ENCODE measurements around a stretch of chr4.

DNA sequence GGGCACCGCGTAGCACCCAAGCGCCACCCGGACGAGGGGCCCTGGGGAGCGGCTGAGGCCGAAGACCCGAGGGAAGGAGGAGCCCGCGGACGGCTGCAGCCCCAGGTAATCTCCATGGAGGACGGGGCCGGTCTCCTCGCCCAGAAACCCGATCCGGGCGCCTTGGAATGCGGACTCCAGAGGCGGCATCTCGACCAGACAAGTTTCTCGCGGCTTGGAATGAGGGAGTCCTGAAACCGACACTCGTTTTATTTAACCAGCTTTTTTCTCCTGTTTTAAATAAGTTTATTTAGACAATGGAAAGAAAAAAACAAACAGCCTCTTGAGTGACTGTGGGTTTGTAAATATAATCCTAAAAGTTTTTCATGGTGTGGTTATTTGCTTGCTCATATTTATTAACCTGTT is 477 bp upstream of the NDST3 start:
- PRO-cap, 6 experiments: no peak in any of the 6 experiments
- RAMPAGE, long total RNA, 2 experiments: no peak in any of the 2 experiments
- RRBS: 4% methylated on average over 6 of the region's 24 CpGs

- PRO-cap, 6 experiments: no peak in any of the 6 experiments
- RAMPAGE, long total RNA, 2 experiments: no peak in any of the 2 experiments
- RRBS: 2% methylated on average over 4 of the region's 64 CpGs
Measured at GRCh38 chr4:118265343-118266283, 87.2 kb downstream of the PRSS12 start.

DNA sequence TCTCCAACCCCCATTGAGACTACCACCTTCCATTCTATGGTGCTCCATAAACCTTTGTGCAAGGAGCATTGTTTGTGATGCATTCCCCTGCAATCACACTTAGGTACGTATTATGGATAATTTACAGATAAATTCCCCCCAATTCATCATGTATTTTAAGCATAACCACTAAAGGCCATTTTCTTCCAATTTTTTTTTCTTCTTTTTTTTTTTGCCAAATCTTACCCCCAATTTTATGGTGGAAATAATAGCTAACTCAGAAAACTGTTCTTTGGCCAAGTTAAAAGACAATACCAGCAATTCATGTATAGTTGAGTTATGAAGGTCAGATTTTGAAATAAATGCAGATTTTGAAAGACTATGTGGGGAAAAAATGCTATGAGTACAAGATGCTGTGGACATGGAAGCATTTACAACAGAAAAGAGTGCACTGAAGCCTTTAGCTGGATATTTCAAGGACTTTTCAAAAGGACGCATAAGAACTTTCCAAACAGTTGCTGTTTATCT is 63.7 kb downstream of the METTL14 start:
- PRO-cap, 6 experiments: no peak in any of the 6 experiments
- RAMPAGE, long total RNA, 2 experiments: no peak in any of the 2 experiments
- RRBS: no CpG with 5 or more reads among the region's 2 CpGs

- PRO-cap, 6 experiments: no peak in any of the 6 experiments
- RAMPAGE, long total RNA, 2 experiments: no peak in any of the 2 experiments
- RRBS: no CpG with 5 or more reads among the region's 5 CpGs
Measured at GRCh38 chr4:118749329-118749899, 64.2 kb downstream of the METTL14 start.

DNA sequence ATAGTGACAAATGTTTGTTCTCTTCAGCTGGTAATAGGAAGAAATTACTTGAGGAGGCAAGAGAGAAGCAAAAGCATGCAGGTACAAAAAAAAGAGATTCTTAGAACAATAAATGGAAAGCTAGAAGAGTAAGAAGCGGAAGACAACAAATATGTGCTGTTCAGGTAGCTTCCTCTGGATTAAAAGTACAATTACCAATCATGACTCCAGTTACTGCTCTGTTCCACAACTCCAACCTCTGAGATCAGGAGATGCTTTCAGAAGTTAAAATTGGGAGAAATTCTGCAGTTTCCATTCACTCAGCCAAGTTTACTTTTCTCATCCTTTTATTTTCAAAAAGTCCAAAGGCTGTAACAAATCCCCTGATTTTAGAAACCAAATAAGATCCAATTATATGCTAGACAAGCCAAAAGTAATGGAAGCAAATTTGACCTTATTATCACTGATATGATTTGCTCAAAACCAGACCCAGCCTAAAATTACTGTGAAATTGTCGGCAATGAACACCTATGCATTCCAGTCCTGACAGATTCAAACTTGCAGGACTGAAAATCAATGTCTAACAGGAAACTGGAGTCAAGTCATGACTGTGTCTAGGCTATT is 65.6 kb downstream of the SEC24D start:
- PRO-cap, 6 experiments: peak in 1 of 6 experiments; most common minus-strand start position 240 of the sequence (in 1)
- RAMPAGE, long total RNA, 2 experiments: no peak in any of the 2 experiments
- RRBS: no CpG with 5 or more reads among the region's 2 CpGs

DNA sequence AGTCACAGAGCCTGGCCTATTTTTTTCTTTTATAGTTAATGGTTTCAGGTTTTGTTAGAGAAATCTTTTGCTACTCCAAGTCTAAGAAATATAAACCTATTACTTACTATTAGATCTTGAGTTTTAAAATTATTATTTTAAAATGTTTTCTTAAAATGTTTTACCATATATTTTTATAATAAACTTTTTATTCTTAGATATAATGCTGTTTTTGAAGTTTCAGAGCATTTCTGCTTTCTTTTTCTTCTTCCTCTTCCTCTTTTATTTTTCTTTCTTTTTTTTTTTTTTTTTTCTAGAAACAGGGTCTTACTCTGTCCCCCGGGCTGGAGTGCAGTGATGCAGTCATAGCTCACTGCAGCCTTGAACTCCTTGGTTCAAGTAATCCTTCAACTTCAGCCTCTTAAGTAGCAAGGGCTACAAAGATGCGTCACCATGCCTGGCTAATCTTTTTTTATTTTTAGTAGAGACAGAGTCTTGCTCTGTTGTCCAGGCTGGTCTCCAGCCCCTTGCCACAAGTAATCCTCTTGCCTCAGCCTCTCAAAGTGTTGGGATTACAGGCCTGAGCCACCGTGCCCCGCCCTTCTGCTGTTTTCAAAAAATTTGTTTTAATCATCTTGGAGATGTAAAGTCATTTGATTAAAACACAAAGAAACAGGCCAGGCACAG is 27.9 kb downstream of the SYNPO2 start:
- PRO-cap, 6 experiments: no peak in any of the 6 experiments
- RAMPAGE, long total RNA, 2 experiments: no peak in any of the 2 experiments
- RRBS: no CpG with 5 or more reads among the region's 4 CpGs

DNA sequence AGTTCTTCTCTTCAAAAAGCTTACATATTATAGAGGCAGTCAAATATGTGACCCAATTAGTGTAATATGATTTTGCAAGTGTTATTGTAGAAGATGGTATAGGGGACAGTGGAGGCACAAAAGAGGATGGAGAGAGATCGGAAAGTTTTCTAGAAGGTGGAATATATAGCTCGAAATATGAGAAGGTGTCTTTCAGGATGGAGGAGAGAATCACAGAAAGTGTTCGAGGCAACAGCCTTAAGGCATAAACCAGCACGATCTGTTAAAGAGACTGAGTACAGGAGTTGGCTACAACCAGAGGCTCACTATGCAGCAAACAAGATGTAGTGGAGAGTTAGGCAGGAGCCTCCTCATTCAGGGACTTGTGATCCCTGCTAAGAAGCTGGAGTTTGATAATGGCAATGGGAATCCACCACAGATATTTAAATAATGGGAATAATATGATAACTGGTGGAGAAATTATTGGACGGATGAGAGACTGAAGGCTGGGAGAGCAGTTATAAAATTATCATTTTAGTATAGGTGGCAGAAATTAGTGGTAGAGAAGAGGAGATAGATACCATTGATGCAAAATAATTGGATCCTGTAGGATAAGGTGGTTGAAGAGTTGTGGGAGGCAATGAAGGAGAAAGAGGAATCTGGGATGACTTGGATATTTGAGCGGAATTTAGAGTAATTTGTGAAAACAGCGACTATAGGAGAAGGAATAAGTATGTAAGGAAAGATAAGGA is 31.0 kb downstream of the SYNPO2 start:
- PRO-cap, 6 experiments: no peak in any of the 6 experiments
- RAMPAGE, long total RNA, 2 experiments: no peak in any of the 2 experiments
- RRBS: no CpG with 5 or more reads among the region's 7 CpGs

GRCh38 chr4:119040676-119041213 is 94.9 kb upstream of the MYOZ2 start:
- PRO-cap, 6 experiments: no peak in any of the 6 experiments
- RAMPAGE, long total RNA, 2 experiments: no peak in any of the 2 experiments
- RRBS: no CpG with 5 or more reads among the region's 2 CpGs

- PRO-cap, 6 experiments: no peak in any of the 6 experiments
- RAMPAGE, long total RNA, 2 experiments: no peak in any of the 2 experiments
- RRBS: no CpG with 5 or more reads among the region's 5 CpGs
Measured at GRCh38 chr4:119283046-119284207, 17.0 kb downstream of the C4orf3 start.

DNA sequence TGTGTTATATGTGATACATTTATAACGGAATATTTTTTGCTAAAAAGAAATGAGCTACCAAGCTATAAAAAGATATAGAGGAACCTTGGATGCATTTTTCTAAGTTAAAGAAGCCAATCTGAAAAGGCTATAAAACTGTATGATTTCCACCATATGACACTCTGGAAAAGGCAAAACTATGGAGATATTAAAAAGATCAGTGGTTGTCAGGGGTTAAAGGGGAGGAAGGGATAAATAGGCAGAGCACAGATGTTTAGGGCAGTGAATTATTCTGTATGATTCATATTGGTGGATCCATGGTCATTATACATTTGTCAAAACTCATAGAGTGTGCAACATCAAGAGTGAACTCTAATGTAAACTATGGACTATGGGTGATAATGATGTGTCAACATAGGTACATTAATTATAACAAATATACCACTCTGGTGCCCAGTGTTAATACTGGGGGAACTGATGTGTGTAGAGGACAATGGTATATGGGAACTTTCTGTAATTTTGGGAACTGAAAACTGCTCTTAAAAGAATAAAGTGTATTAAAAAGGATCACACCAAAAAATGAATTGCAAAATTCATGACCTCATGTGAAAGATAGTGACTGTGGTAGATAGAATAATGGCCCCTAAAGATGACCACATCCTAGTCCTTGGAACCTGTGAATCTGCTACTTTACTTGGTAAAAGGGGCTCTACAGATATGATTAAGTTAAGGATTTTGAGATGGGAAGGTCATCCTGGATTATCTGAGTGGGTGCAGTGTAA is 146.6 kb downstream of the PDE5A start:
- PRO-cap, 6 experiments: no peak in any of the 6 experiments
- RAMPAGE, long total RNA, 2 experiments: no peak in any of the 2 experiments
- RRBS: no CpG with 5 or more reads among the region's 1 CpG

DNA sequence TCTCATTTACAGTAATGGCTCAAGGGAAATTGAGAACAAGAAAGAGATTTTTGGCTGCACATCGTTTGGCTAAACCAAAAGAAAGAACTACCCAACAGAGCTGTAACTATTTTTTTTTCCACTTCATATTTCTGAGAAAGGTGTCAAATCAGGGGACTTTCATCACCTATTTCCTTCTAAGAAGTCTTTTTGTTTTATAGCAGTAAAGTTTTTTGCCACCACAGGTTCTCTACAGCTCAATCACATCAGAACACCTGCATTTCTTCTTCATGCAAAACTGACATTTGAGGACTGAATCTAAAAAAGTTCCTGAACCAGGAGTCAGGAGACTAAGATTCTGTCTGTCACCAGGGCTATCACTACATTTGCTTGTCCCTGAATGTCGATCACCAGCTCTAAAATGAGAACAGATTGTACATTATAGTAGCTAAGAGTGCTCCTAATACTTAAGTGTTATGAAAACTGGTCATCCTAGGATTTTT is 57.6 kb upstream of the TNIP3 start:
- PRO-cap, 6 experiments: no peak in any of the 6 experiments
- RAMPAGE, long total RNA, 2 experiments: no peak in any of the 2 experiments
- RRBS: no CpG with 5 or more reads among the region's 2 CpGs

- PRO-cap, 6 experiments: no peak in any of the 6 experiments
- RAMPAGE, long total RNA, 2 experiments: no peak in any of the 2 experiments
- RRBS: no CpG with 5 or more reads among the region's 9 CpGs
Measured at GRCh38 chr4:121800284-121800926, 718 bp upstream of the EXOSC9 start.

DNA sequence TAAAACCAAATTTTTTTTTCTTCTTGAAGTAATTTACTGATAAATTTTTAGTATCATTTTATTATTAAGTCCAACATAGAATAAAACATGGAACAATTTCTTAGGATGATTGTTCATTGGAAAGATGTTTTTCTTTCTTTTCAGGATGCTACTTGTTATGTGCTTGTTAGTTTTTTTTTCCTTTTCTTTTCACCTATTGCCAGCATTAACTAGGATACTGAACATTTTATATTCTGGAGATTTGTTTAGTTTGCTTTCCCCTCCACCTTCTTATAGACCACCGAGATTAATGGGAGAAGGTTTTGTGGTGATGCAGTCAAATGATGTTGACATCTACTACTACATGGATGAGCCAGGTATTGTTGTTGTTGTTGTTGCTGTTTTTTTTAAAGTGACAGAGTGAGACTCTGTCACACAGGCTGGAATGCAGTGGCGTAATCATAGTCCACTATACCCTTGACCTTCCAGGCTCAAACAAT is 37.6 kb downstream of the BLTP1 start:
- PRO-cap, 6 experiments: no peak in any of the 6 experiments
- RAMPAGE, long total RNA, 2 experiments: no peak in any of the 2 experiments
- RRBS: no CpG with 5 or more reads among the region's 2 CpGs

- PRO-cap, 6 experiments: no peak in any of the 6 experiments
- RAMPAGE, long total RNA, 2 experiments: no peak in any of the 2 experiments
- RRBS: no CpG with 5 or more reads among the region's 1 CpG
Measured at GRCh38 chr4:122309223-122309605, 69.6 kb upstream of the ADAD1 start.

DNA sequence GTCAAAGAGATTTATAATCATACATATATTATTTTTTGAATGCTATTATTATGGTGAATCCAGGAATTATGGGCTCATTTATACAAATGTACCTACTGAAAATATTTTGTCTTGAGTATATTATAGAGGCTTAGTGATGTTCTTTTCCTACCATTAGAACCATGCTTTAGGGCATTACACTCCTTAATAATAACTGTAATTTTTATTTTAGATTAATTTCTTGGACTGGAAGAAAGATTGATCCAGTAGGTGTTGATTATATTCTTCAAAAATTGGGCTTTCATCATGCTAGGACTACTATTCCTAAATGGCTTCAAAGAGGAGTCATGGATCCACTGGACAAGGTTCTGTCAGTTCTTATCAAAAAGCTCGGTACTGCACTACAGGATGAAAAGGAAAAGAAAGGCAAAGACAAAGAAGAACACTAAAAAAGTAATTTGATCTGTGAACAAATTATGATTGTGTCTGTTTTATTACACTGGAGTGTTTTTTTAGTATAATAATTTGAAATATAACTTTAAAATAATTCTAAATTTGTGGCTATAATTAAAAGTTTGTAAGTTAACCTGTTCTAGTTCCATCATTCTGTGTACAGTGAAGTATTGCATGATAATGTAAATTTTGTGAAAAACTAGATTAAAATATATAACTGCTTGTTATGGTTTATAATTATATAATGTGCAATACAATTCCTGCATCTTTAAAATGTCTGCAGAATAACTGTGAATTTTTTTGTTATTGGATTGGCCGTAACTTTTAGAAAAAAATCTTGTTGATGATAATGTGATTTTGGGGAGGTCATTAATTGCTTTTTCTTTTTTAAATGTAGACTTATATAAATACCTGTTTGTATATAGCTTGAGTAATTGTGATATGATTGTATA is 16.7 kb upstream of the ADAD1 start:
- PRO-cap, 6 experiments: no peak in any of the 6 experiments
- RAMPAGE, long total RNA, 2 experiments: no peak in any of the 2 experiments
- RRBS: no CpG with 5 or more reads among the region's 2 CpGs

DNA sequence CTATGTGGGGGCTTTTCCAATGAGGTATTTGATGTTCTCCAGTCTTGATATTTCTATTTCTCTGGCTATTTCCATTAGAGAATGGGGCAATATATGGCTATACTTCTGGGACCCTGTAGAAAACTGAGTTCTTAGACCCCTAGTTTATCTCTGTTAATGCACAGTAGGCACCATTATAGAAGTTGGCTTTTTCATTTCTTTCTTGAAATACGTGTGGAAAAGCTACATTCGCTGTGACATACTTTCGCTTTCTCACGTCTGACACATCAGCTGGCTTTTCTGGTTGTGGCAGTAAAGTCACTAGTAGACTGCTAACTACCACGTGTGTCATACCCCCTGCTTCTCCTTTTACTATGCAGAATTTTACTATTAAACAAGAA is 1.9 kb upstream of the IL2 start:
- PRO-cap, 6 experiments: no peak in any of the 6 experiments
- RAMPAGE, long total RNA, 2 experiments: no peak in any of the 2 experiments
- RRBS: no CpG with 5 or more reads among the region's 5 CpGs

DNA sequence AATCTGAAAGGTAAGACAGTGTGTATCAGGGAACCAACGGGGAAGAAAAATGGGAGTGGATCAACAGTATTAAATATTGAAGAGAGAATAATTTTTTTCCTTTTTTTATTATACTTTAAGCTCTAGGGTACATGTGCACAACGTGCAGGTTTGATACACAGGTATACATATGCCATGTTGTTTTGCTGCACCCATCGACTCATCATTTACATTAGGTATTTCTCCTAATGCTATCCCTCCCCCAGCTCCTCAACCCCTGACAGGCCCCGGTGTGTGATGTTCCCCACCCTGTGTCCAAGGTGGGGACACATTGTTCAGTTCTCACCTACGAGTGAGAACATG is 60.8 kb downstream of the IL21 start:
- PRO-cap, 6 experiments: no peak in any of the 6 experiments
- RAMPAGE, long total RNA, 2 experiments: no peak in any of the 2 experiments
- RRBS: no CpG with 5 or more reads among the region's 5 CpGs

DNA sequence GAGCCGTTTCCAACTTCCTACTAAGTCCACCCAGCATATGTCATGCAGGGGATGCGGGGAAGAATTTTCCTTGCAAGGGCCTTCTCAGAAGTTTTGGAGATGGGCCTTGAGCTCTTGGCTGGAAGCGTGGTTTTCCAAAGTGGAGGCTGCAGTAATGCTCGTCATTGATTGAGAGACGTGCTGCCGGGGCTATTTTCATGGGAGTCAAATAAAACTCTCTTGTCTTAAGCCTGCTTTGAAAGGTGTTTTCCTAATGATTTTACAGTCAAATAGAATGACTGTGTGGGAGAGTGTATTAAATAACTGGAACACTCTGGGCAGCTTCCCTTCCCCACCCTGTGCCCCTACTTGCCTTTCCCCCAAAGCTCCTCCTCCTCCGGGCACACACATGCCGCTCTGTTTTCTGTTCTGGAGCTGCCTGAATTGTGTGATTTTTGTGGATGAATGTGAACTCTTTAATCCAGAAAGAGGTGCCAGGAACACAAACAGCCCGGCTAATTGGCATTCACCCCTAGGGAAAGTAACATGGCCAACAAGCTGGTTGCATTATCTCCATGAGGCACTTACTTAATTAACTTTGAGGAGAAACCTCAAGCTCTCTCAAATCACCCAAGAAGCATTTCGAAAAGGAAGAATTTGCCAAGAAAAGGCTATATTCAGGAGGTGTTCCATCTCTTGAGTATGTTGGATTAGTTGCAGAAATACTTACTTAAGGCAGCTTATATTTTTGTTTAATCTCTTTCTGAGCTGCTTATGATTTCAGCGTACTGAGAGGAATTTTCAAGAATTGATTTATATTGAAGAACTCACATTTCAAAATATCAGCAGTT is 28.2 kb downstream of the FGF2 start:
- PRO-cap, 6 experiments: no peak in any of the 6 experiments
- RAMPAGE, long total RNA, 2 experiments: no peak in any of the 2 experiments
- RRBS: 18% methylated on average over 2 of the region's 11 CpGs

DNA sequence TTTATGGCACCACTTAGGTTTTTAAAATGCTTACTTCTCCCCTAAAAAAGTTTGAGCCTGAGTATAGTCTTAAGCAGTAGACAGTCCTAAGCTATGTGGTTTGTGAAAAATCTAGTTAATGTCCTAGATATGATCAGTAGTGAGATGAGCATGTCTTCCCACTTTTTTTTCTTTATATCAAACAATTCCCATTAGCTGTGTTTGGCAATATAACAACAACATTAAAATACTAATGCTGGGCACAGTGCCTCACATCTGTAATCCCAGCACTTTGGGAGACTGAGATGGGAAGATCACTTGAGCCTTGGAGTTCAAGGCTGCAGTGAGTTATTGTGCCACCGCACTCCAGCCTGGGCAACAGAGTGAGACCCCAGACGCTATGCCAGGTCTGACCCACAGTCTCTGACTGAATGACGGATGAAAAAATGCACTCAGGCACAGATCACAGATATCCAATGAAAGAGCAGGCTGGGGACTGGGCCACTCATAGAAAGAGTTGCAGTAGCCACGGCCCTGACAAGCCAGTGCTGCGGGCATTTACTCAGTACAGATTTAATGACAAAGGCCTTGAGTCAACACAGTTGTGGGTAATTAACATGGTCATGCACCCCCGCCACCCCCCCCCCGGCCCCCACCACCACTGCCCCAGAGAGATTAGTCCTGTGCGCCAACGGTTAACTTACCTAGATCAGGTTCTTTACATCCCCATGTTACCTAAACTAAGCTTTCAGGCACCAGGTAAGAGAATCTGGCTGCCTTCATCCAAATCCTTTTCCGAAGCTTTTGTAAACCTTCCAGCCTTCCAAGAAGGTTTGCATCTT is 22.7 kb downstream of the NUDT6 start:
- PRO-cap, 6 experiments: no peak in any of the 6 experiments
- RAMPAGE, long total RNA, 2 experiments: no peak in any of the 2 experiments
- RRBS: no CpG with 5 or more reads among the region's 10 CpGs

- PRO-cap, 6 experiments: no peak in any of the 6 experiments
- RAMPAGE, long total RNA, 2 experiments: no peak in any of the 2 experiments
- RRBS: no CpG with 5 or more reads among the region's 1 CpG
Measured at GRCh38 chr4:122928870-122929337, 6.0 kb downstream of the SPATA5 start.

Measured in heart left ventricle (tissue), 7 donors.